Smooth muscle cell (in vitro differentiated cells): ENCODE data around the gene RPRD2.

GRCh38 chr1:150301917-150302992, 8.6 kb downstream of the MRPS21 start:
- RAMPAGE, long total RNA: no peak

GRCh38 chr1:150363766-150364269, at the start of gene RPRD2:
Gene RPRD2 (plus strand): TSS chr1:150364147.
- RAMPAGE, long total RNA: start-site peak on the plus strand at chr1:150364109-150364256, 43 and 84 reads in 2 replicates

GRCh38 chr1:150509044-150509425, 1.1 kb downstream of the ECM1 start:
- RAMPAGE, long total RNA: no peak

- RAMPAGE, long total RNA: no peak
Observed at GRCh38 chr1:150630210-150630880, 933 bp upstream of the ENSA start.

GRCh38 chr1:150764495-150765221, 920 bp downstream of the CTSS start:
- RAMPAGE, long total RNA: no peak

GRCh38 chr1:150875258-150875559, 1.2 kb downstream of the ARNT start:
- RAMPAGE, long total RNA: no peak

DNA sequence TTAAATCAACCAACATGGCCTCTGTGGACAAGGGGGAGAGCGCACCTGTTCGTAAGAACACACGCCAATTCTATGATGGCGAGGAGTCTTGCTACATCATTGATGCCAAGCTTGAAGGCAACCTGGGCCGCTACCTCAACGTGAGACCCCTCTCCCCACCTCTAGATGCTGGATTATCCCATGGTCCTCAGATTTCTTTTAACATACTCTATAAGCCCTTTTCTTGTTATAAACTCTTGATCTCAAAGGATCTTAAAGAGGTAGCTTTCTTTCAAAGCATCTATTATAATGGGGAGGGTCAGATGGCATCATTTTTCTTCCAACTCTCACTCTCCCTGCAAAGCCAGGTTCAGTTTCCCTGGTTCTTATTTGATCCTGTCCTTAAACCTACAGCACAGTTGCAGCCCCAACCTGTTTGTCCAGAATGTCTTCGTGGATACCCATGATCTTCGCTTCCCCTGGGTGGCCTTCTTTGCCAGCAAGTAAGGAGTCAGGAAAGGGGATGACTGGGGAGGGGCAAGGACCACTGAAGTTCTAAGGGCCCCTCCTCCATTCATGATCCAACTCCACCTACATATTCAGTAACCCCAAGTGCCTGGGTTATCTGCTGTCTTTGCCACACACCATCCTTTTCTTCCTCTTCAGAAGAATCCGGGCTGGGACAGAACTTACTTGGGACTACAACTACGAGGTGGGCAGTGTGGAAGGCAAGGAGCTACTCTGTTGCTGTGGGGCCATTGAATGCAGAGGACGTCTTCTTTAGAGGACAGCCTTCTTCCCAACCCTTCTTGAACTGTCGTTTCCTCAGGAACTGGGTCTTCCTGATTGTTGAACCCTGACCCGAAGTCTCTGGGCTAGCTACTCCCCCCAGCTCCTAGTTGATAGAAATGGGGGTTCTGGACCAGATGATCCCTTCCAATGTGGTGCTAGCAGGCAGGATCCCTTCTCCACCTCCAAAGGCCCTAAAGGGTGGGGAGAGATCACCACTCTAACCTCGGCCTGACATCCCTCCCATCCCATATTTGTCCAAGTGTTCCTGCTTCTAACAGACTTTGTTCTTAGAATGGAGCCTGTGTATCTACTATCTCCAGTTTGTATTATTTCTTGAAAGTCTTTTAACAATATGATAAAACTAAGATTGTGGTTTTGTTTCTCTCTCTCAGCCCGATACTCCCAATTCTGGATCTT, 10.6 kb downstream of the CERS2 start:
- RAMPAGE, long total RNA: no peak

DNA sequence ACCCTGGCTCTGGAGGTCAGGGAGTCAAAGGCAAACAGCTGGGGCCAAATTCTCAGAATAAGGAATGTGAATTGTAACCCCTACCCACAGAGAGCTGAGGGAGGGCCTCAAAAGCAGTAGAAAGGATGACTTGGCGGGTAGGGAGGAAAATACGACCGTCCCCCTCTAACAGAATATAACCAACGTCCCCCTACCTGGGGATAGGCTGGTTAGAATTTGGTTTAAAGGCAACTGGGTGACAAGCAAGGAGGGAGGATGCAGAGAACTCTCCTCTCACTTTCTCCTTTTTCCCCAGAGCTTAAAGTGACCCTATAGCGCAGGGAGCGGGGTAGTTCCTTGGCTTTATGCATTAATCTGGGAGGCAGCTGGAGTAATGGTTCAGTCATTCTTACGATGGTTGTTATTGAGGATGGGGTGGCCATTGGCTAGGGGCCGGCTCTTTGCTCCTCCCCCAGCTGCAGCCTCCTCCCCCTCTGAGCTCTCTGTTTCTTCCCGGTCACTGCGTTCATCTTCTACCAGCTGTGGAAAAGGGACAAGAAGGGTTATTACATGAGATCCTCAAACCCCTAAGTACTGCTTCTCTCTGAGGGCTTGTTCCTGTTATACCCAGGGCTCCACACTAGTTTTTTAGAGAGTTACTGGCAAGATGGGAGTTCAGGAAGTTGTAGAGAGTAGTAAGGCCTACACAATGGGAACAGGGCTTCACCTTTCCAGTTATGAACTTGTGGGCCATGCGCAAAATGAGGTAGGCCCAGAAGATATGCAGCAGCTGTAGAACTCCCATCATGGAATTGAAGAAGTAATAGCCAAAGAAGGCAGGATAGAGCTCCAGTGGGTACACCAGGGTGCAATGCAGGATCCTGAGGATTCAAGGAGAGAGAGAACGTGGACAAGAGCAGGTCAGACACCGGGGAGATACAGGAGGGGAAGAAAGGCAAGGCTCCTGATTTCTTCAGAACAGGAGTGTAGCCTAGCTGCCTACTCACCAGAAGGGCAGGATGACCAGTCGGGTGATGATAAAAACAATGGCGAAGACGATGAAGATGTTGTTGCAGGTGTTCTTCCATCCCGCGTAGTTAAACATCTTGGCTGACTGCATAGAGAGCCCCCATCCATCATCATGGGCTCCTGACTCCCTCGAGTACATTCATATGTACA, 8.5 kb downstream of the CERS2 start:
- RAMPAGE, long total RNA: no peak

- RAMPAGE, long total RNA: no peak
Observed at GRCh38 chr1:150972505-150972900, 2.1 kb downstream of the CERS2 start.

DNA sequence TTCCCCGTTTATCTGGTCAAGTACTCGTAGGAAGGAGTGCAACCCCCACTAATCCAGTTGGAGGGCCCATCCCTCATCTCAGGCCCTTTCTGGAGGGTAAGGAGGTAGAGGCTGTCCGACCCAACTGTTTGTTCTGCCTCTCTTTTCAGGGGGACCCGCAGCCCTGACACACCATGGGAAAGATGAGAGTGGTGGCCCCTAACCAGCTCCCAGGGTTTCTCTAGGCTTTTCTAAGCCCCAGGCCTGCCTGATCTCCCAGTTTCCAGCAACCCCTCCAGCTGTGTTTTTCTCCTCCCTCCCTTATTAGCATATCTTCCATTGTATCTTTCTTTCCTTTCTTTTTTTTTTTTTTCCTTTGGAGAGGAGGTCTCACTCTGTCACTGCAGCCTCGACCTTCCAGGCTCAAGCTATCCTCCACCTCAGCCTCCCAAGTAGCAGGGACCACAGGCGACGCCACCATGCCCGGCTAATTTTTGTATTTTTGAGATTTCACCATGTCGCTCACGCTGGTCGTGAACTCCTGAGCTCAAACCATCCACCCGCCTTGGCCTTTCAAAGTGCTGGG, 1.7 kb upstream of the CERS2 start:
- RAMPAGE, long total RNA: no peak

DNA sequence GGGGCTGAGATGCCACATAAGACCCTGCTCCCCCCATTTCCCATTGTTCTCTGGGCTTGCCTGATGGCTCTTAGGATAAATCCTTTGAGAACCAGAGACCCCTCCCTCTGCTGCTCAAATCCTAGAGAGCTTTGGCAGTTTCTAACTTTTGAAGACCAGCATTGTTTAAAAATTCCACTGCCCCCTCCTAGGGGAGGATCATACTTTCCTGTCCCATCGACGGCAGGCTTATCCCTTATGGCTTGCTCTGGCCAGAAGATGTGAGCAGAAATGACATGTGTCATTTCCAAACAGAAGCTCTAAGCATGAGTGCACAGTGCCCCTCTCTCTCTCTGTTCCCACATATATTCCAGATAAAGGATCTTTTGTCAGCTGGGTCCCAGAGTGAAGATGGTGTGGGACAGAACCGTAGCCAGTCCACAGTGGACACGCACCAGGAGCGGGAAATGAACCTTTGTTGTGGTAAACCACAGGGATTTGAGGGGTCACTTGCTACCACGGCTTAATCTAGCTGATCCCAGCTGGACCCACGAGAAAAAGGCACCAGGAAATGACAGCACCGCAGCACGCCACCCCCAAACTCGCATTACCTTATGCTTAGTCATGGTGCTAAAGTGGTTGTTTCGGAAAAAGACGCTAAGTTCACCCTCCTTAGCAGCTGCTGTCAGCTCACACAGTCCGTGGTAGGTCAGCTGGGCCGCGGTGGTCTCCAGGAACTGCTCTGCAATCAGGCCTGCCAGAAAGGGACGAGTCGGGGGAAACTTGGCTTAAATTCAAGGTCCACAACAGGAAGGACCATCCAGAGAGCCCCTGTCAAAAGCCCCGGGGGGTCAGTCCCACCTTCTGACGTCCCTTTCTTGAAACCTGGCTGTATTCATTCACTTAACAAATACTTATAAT, 7.7 kb downstream of the MINDY1 start:
- RAMPAGE, long total RNA: no peak

- RAMPAGE, long total RNA: no peak
Observed at GRCh38 chr1:151003280-151003631, 3.4 kb downstream of the MINDY1 start.

DNA sequence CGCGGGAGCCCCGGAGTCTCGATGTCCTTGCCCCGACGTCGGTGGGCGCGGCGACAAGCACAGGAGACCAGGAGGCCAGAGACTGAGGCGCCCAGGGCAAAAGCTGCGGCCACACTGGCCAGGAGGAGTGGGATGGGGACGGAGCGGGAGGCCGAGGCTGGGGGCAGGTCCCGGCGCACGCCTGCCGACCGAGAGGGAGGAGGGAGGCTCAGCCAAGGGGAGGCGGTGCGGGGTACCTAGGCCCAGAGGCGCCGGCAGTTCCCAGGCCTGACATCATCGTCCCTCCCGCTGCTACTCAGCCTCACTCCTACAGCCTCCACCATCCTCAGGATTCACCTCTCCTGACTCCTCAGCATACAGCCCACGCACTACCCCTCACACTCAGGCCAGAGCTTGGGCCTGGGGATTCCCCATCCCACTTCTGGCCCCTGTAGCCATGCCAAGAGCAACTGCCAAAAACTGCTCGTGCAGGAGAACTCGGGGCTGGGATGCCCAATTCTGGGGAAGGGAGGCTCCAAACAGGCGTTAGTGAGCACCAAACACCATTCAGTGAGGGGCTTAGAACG, 13.0 kb downstream of the SEMA6C start:
- RAMPAGE, long total RNA: no peak

DNA sequence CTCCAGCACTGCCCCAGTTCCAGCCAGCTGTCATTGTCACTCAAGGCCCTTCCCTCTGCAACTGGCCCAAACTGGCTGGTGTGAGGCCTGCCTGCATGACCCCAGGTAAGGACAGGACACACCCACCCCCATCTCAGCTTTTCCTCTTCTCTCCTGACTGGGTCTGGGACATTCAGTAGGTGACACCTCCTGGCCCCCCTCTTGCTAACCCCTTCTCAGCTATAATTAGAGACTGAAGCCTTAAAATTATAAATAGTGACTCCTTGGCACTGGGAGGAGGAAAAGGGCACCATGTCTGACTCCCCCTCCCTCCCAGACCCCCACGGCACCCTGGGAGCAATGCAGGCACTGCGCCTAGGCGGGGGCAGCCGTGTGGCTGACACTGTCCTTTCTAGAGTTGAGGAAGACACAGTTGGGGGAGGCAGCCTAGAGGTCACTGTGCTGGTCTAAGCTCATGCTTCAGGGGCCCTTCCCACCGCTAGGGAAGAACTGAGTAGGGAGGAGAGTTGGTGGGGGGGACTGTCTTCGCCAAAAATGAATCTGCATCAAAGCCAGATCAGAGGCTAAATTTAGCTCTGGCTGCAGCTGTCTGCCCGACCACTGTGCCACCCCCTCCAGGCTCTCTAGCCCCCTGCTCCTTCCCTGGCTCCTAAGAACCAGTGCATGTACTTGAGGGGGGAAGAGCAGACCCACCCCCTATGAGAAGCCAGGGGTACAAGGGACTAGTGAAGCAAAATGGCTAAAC, 3.5 kb downstream of the SEMA6C start:
- RAMPAGE, long total RNA: no peak

- RAMPAGE, long total RNA: no peak
Observed at GRCh38 chr1:151164581-151165043, 1.1 kb downstream of the LYSMD1 start.

- RAMPAGE, long total RNA: no peak
Observed at GRCh38 chr1:151313718-151314730, 13.2 kb downstream of the PI4KB start.

DNA sequence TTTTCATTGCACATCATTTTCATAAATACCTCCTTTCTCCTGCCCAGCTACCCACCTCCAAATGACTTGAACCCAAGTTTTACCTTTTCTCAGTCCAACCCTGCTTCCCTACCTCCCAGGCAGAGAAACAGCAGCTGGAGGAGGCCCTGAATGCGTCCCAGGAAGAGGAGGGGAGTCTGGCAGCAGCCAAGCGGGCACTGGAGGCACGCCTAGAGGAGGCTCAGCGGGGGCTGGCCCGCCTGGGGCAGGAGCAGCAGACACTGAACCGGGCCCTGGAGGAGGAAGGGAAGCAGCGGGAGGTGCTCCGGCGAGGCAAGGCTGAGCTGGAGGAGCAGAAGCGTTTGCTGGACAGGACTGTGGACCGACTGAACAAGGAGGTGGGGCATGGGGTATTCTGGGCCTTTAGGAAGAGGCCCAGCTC, 9.7 kb upstream of the TUFT1 start:
- RAMPAGE, long total RNA: no peak

- RAMPAGE, long total RNA: no peak
Observed at GRCh38 chr1:151566011-151566291, 25.8 kb downstream of the TUFT1 start.

- RAMPAGE, long total RNA: no peak
Observed at GRCh38 chr1:151569394-151570258, 29.5 kb downstream of the TUFT1 start.

- RAMPAGE, long total RNA: no peak
Observed at GRCh38 chr1:151613229-151613906, 1.5 kb downstream of the SNX27 start.